Neutrophil (primary cell): Measurements from ENCODE around the genes CEACAM4, RABAC1 and GSK3A.

DNA sequence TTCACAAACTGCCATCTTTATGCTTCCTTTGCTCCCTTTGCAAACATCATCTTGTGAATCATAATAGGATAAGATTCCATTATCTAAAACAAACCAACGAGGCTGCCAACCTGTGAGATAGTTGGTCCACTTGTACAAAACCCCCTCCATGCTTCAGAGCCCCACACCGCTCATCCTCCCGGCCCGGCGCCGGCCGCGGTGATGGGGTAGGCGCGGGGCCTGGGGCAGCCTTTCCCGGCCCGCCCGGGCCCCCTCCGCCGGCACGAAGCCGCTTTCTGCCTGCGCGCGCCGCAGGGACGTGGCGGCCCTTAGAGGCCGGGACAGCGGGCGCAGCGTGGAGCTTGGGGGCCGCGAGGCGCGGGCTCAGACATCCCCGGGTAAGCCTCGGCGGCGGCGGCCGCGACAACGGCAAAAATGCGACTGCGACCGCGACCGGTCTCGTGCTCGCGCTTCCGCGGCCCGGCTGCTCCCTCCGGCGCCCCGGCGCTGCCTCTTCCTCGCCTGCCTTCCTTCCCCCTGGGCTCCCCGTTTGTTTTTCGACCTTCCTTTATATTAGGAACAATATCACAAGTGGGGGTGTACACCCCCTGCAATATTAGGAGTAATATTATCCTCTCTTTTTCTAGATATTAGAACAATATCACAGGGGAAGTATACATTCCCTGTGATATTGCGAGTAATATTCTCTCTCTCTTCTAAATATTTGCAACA is 54.0 kb upstream of the CEACAM21 start:
- PRO-cap, result no peak

- PRO-cap, result no peak
Observed at GRCh38 chr19:41564435-41565036, 11.4 kb upstream of the CEACAM21 start.

DNA sequence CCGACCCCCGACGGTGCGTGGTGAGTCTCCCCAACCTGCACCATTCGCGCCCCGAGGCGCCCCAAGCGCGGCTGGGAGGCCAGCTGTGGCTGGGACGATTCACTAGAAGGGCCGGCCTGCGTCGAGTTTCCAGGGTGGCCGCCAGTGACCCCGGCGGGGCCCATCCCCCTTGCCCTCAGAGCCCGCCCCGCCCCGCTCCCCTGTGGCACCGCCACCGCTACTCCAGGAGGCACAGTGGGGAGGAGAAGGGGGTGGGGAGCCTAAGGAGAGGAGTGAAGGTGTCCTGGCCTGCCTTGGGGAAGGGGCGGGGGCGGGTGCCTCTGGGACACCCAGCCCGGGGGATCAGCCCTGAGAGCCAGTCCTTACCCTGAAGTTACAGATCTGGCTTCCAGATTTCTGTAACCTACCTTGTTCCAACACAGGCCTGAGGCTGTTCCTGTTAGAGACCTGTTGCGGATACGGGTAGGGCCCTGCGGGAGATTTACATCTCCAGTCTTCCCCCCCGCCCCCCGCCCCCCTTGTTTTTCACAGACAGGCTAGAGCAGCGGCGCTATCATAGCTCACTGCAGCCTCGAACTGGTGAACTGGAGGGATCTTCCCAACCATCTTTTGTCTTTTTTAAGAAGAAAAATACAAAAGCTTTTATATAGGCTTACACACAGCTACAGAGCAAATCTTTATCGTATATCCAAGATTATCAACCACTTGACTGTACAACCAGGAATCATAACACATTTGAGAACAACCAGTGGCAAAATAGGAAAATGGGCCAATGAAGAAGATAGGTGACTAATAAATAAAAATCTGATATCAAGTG is 10.7 kb upstream of the CEACAM21 start:
- PRO-cap, result no peak

GRCh38 chr19:41623124-41623669 is 3.7 kb downstream of the CEACAM4 start:
- PRO-cap, result no peak

DNA sequence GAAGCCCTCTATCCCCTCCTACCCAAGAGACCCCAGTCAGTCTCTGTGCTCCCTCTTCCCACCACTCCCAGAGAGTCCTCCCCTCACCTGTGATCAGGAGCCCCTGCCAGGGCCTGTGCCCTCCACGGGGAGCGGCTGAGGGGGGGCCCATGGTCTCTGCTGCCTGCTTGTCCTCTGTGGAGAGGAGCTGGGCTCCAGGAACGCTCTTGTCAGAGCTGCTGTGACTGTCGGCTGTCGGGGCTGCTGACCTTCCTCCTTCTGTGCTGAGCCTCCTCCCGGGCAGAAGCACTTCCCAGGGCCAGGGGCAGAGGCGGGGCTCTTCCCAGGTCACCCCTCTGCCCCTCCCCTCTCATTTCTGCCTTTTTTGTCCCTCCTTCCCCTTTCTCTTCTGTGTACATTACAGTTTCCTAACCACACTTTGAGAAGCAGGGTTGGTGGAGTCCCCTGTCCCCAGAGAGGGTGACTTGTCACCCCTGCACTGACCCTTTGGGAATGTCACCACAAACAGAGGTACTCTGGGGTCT is at the start of gene CEACAM4:
CEACAM4 (minus strand) TSS at position 262 of the 524 bp plus-strand sequence.
- PRO-cap, result bidirectional peak, plus-strand start at position 420 of the sequence, minus-strand start at position 262 of the sequence

DNA sequence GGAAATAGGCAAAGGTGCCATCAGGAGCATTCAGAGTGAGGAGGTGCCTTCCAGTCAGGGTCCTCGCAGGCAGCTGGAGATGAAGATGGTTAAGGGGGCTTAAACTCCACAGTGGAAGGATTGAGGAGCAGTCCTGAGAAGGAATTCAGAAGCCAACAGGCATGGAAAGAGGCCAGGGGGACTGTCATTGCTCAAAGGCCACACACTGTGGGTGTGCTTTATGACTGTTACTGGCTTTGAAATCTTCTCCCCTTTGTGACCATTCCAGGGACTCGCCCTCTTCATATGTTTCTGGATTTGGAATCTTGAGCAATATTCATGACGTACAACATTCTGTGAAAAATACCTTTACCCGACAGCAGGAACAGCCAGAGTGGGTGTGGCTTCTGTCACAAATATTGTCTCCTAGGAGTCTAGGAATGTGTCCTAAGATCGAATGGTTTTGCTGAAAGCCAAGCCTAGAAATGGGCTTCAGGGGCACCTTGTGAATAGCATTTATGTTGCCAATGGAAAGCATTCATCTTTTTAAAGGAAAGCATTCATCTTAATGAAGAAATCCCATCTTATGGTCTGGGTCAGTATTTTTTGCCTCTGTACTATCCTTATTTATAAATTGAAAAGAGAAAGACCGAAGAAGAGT is 16.5 kb downstream of the CEACAM7 start:
- PRO-cap, result no peak

DNA sequence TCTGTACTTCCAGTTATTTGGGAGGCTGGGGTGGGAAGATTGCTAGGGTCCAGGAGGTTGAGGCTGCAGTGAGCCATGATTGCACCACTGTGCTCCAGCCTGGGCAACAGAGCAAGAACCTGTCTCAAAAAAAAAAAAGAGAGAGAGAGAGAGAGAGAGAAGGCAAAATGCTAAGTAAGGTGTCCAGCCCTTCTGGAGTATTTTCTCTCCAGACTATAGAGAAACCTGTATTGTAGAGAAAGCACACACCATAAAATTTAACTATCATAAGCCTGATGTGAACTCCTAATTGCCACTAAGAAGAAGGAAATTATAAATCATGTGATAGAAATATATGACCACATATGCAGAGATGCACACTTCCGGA is 10.8 kb upstream of the CEACAM6 start:
- PRO-cap, result no peak

DNA sequence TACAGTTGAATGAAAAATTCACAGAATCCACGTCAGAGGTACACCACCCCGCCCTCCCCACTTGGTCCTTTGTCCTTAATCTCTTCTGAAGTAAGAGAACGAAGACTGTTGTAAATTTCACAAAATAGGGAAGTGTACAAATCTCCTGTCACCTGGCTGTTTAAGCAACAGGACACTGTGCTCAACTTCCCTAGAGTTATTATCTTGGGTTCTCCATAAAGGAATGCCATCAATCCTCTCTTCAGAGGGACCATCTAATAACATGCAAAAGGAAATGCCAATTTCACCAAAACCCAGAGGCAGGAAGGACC is 10.5 kb upstream of the CEACAM6 start:
- PRO-cap, result no peak

GRCh38 chr19:41773568-41774130 is 18.3 kb downstream of the CEACAM6 start:
- PRO-cap, result no peak

- PRO-cap, result no peak
Observed at GRCh38 chr19:41883402-41883646, 340 bp downstream of the ARHGEF1 start.

- PRO-cap, result bidirectional peak, plus-strand start at chr19:41884306, minus-strand start at chr19:41884104
Observed at GRCh38 chr19:41883765-41884968, 1.2 kb downstream of the ARHGEF1 start.

DNA sequence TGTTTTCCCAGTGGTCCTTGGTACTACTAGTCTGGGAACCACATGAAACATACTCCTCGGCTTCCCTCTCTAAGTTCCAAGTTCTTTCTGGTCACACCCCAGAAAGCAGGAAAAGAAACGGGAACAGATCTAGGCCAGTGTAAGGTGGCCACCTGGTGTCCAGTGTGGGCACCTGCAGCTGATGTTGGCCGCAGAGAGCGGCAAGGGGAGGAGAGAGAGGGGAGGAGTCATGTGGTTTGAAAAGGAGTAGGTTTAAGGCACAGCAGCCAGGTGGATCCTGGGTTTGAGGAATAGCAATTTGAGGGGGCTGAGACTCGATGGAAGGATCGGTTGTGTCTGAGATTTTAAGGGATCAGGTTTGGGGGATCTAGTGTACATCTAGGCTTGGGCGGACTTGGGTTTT is 1.3 kb downstream of the RABAC1 start:
- PRO-cap, result no peak

- PRO-cap, result unidirectional peak, minus-strand start at chr19:41959347
Observed at GRCh38 chr19:41959002-41959938, at the start of gene RABAC1. RABAC1 (minus strand) TSS chr19:41959321.

- PRO-cap, result no peak
Observed at GRCh38 chr19:41965990-41966630, 7.0 kb upstream of the RABAC1 start.

DNA sequence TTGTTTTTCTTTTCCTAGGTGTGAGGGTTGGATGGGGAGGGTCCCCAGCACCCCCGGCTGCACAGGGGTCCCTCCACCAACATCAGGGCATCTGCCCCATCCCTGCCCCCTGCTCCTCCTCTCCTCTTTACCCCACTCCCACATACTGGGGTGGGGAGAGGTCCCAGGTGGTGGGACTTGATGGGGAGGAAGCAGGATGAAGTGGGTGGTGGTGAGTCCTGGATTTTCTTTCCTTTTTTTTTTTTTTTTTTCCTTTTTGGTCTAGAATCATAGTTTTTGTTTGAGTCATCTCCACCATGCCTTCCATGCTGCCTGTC is 12.3 kb downstream of the ZNF574 start:
- PRO-cap, result no peak

DNA sequence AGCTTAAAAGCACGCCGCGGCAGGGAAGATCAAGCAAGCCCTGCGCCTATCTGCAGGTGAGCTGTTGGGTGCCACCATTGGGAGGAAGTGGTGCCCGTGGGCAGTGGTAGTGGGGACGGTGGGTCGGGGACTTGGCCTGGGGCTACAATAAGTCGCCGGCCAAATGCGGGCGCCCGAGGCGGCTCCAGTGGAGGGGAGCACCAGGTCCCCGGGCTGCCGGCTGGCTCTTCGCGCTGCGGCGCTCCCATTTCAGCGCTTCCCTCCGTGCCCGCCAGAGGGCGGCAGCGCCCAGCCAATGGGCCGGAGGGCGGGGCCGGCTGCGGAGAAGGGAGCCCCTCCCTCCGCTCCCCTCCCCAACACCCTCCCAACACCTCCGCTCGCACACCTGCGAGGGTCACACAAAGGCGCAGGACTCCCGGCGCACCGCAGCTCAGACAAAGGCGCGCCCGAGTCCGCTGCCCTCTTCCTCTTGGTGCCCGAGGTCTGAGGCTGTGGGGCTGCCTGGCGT is 781 bp upstream of the POU2F2 start:
- PRO-cap, result no peak

DNA sequence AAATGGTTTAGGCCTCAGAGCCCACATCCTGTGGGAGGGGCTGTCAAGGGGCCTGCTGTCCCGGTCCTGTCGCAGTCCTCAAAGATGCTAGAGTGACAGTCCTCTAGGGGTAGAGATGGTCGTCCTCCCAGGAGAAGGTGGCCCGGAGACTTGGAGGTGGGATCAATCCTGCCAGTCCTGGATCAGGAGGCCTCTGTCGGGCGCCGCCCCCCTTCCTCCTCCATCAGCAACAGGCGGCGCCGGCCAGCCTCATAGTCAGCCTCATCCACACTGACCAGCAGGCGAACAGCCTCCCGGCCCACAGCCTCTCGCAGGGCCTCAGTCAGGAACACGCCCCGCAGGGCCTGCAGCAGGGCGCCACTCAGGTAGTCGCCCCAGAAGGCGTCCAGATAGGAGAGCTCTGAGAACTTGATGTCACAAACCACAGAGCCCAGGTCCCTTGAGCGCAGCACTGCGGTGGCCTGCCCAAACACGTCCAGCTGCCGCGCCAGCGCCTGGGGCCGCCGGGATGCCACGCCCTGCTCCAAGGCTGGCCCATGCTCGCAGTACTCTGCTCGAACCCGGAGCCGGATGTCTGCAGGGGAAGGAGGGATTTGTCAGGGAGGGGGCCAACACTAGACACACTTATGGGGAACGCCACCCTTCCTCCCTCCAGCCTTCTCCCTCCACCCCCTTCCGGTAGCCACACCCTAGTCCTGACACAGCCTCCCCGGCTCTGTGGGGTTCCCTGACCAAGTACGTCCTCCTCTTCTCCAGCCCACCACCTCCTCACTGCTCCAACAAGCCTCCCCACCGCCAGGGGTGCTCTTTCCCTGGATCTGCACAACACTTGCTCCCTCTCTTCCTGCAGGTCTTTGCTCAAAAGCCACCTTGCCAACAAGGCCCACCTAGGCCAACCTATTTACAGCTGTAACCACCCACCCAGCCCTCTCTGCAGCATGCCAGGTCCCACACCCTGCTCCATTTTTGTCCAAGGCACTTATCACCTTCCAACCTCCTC is 17.9 kb downstream of the DEDD2 start:
- PRO-cap, result unidirectional peak, plus-strand start at position 81 of the sequence

DNA sequence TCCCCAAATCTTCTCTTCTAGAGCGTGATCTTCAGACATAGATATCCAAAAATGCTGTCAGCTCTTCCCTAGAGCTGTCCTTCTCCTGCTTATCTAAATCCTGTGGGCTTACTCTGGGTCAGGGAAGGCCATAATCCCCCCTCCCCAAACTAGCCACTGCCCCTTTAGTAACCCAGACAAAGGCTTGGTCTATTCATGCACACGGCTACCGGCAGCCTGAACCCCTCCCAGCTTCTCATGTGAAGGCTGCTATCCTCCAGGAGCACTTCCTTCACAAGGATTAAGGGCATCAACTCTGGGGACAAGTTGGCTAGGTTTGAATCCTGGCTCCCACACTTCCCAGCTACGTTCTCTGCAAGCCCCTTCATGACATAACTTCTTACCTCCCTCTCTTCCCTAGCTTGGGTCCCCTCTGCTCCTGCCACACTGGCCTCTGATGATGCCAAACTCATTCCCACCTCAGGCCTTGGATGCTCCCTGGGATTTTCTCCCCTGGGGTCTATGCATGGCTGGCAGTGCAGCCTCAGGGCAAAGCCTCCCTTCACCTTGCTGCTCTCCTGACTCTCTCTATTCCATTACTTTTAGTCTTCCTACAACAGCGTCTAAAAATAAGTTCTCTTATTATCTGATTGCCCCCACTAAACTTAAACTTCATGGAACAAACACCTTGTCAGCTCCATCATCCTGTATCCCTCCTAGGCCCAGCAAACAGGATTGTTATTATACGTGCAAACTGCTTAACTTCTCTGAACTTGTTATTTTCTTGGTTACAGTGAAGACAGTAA is 1.7 kb downstream of the DEDD2 start:
- PRO-cap, result no peak

- PRO-cap, result unidirectional peak, minus-strand start at chr19:42242576; unidirectional peak, plus-strand start at chr19:42243332
Observed at GRCh38 chr19:42242479-42243404, at the start of gene GSK3A. GSK3A (minus strand) TSS chr19:42242602.

DNA sequence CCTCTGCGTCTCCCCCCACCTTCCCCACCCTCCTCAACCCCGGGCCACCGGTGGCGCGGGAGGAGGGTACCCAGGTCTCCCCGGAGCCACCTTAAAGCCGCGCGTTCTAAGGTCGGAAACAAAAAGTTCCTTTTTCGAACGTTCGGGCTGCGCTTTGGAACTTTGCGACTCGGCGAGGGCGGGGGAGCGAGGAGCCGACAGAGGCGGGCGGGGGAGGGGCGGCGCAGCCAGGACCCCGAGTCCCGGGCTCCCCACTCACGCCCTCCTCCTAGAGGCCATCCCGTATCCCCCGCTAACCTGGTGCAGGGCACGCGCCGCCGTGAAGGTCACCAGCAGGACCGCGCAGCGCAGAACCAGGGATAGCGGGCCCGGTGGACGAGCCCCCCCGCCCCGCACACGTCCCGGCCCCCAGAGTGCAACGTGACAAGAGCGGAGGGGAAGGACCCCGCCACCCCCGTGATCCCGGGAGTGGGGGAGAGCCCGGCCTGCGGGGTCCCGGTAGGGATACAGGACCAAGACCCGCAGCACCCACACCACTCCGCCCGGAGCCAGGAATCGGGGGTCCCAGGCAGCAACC is 600 bp downstream of the ERF start:
- PRO-cap, result no peak